RPMI7951 (cell line): ENCODE data around the genes GYPC and LIMS2.

DNA sequence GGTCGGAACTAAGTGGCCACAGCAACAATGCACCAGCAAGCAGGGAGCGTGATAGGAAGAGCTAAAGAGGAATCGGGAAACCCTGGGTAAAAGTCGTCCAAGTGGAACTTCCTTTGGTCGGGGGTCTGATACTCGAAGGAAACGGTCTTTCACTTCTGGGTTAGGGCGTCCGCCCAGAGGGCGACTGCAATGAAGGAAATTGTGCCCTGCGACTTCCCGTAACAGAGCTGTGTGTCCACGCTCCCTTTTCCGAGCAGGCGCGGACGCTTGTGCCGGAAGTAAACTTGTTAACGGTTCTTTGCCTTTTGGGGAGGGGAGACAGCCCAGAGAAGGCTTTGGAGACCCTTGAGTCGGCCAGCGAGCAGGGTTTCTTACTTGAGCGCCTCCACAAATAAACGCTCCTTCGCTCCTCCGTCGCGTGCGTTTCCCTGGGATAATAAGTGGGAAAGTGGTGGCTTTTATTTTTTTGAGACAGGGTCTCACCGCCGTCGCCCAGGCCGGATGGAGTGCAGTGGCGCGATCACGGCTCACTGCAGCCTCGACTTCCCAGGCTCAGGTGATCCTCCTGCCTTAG is 651 bp upstream of the CLASP1 start:
- RAMPAGE, long total RNA = no peak

- RAMPAGE, long total RNA = no peak
These were observed 28.6 kb downstream of the NIFK start for GRCh38 chr2:121708171-121708391.

GRCh38 chr2:126655551-126656407 is at the start of gene GYPC:
Gene GYPC (plus strand): TSS chr2:126656158.
- RAMPAGE, long total RNA = start-site peak on the plus strand at chr2:126656122-126656185, 276 and 439 reads in 2 replicates

- RAMPAGE, long total RNA = no peak
These were observed 72.6 kb downstream of the TEX51 start for GRCh38 chr2:126971256-126971702.

DNA sequence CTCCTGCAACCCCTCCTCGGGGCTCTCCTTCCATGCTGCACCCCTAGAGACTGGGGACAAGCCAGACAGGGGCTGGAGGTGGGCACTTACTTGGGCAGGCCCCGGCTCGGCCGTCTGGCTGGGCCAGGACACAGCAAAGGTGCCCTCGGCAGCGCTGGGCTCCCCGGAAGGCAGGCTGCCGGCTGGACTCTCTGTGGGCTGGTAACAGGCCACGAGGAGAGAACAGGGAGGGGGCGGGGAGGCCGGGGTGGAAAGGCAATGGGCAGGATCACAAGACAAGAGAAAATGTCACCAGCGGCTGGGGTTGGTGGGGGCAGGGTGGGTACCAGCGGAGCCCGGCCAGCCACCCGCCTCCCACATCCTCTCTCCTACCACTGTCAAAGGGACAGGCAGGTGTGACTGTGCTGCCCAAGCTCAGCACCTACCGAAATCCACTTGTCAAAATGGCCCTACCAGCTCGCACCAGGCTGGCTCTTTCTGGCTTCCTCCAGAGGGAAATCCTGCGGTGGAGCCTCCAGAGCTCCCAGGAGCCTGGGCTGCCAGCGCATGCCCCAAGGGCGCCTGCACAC is 54.7 kb downstream of the BIN1 start:
- RAMPAGE, long total RNA = no peak

GRCh38 chr2:127056156-127056976 is 50.6 kb downstream of the BIN1 start:
- RAMPAGE, long total RNA = no peak

DNA sequence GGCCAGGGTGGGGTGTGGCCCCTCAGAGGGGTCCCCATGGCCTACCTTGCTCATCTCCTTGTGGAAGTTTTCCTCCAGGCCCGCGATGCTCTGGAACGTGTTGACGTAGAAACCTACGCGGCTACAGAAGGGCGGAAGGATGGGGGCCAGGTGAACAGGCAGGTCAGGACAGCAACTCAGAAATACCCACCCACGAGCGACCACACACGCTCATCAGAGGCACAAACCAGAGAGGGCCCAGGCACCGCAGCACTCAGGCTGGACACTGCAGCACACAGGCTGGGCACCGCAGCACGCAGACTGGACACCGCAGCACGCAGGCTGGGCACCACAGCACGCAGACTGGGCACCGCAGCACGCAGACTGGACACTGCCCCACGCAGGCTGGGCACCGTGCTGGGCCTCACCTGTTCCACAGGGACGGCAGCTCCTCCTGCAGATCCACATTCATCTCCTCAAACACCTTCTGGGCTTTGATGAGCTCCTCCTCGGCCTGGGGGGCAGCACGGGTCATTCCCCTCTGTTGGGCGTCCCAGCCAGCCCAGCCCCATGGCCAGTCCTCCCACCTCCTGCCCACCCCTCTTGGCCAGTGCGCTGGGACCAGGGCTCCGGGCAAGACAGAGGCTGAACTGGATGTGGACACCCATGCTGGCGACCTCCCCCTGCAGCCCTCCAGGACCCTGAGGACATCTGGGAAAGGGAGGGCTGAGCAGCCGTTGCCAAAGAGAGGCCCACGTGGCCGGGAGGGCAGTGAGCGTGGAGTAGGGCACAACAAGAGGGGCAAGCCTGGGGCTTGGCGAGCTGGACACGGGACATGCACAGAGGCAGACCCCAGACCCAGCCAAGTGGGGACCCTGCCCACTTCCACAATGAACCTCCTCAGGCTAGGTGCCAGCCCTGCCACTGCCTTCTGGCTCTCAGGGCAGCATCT is 43.2 kb downstream of the BIN1 start:
- RAMPAGE, long total RNA = no peak

DNA sequence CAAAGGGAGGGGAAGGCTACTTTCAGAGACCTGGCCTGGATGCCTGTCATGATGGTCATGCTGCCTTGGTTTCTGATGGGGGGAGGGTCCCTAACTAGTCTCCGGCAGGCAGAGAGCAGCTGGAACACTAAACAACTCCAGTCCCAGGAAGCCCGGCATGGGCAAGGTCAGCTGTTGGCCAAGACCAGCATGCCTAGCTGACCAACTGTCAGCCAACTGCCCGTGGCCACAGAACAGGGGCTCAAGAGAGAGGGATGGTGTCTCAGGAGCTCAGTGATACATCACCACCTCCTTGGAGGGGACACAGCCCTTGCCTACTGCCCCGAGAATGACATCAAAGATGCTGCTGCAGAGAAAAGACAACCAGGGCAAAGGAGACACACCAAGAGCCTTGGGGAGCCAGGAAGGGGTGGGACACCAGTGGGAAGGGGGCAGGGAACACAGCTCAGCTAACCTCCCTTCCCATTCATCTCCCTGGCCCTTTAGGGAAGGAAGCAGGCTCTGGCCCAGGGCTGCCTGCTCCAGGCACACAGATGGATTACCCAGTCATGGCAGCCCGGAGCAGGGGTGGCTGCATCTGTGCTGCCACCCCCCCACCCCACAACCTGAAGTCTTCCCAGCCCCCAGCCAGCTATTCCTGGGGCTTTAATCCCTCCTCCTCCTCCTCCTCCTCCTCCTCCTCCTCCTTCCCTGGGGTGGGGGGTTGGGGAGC is 2.0 kb downstream of the BIN1 start:
- RAMPAGE, long total RNA = no peak

GRCh38 chr2:127174928-127175349 is 45.2 kb downstream of the CYP27C1 start:
- RAMPAGE, long total RNA = no peak

DNA sequence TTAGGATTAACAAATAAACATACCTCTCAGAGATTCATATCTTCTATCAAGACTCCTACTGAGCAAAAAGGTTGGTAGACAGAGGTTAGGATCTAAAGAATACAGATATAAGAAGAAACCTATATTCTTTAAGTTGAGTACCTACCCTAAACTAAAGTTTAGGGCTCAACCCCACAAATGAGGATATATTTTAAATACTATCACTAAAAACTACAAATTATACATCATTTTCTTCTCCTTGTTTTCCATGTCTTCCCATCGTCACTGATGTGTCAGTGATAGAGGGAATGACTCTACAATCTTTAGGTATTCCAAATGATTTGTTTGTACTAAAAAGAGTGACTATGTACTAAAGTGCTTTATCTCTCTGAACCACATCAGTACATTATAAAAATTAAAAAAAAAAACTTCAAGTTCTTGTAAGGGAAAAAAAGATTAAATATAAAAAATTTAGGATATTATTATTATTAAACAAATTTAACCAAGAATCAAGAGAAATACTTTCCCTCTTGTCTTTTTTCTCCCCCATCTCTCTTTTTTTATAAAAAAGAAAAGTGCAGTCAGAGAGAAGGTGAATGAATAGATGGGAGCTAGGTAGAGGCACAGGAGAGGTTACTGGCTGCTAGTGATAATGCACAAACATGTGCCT is 13.1 kb upstream of the ERCC3 start:
- RAMPAGE, long total RNA = no peak

- RAMPAGE, long total RNA = no peak
These were observed 10.6 kb upstream of the PROC start for GRCh38 chr2:127407686-127407997.

GRCh38 chr2:127422835-127423433 is 4.7 kb downstream of the PROC start:
- RAMPAGE, long total RNA = no peak

GRCh38 chr2:127463674-127464126 is 45.5 kb downstream of the PROC start:
- RAMPAGE, long total RNA = no peak

- RAMPAGE, long total RNA = no peak
These were observed 12.7 kb upstream of the GPR17 start for GRCh38 chr2:127633249-127633620.

GRCh38 chr2:127635417-127635782 is 10.6 kb upstream of the GPR17 start:
- RAMPAGE, long total RNA = no peak

- RAMPAGE, long total RNA = no peak
These were observed at the start of gene LIMS2 for GRCh38 chr2:127675366-127676048. Gene LIMS2 (minus strand): TSS chr2:127675530.

DNA sequence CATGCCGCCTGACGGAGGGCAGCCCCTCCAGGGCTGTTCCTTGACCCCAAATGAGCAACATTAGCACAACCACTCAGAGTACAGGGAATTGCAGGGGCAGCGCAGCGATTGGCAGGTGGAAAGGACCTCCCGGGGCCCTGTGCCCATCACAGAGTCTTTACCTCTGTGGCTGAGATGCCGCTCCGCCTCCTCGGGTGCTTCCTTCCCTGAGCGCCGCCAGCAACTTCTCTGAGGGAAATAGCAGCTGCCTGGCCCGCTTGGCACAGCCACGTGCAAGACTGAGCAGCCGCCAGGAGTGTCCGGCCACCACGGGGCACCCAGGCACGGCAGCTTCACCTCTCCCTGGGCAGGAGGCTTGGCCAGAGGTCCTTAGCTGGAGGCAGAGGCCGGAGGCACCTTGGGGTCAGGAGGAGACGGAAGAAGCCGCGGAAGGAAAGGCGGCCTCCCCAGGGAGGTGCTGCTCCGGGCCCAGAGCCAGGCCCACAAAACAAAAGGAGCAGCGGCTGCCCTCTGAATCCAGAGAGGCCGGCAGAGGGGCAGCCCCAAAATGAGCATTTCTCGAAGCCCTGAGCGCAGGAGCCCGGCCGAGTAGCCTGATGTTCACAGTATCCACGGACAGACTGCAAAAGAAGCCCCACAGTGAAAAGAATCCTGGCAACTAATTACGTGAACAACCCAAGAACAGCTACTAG is 6.0 kb upstream of the LIMS2 start:
- RAMPAGE, long total RNA = no peak

GRCh38 chr2:127745929-127746797 is 44.9 kb downstream of the SFT2D3 start:
- RAMPAGE, long total RNA = no peak

- RAMPAGE, long total RNA = no peak
These were observed 915 bp downstream of the WDR33 start for GRCh38 chr2:127809989-127810522.

GRCh38 chr2:127847606-127848396 is 10.2 kb downstream of the POLR2D start:
- RAMPAGE, long total RNA = no peak